SP-49 (cell line): ENCODE results near the gene M6PR.

GRCh38 chr12:8949118-8950243 lies at the start of gene M6PR:
M6PR (minus strand) TSS chr12:8949645.
- PRO-cap = bidirectional peak, plus-strand start at chr12:8949528, minus-strand start at chr12:8949410; bidirectional peak, plus-strand start at chr12:8949697, minus-strand start at chr12:8949715; bidirectional peak, plus-strand start at chr12:8950107, minus-strand start at chr12:8949927

DNA sequence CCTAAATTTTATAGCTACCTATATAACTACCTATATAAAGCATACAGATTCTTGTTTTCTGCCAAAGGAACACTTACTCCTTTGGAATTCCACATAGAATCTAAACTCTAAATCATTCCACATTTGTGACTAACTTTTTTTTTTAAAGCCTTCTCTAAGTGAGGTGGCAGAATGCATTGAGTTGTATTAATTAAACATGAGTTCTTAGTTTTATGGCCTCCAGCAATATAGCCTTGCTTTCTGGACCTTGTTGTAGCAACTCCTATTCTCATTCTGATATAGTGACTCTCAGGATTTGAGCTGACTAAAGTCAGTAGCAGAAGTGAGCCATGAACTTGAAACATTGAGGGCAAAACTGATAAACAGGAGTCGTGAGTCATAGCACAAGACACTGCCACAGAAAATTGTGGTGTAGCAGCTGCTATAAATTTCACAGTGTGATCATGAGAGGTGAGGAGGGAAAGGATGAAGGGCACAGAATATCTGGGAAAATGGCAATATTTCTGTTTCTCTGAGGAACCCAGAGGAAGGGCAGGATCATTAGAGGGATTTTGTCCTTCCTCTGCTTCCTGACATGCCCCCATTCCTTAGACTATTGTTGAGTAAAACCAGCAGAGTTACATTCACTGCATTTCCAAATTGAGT lies 7.3 kb downstream of the KLRG1 start:
- PRO-cap = bidirectional peak, plus-strand start at position 426 of the sequence, minus-strand start at position 227 of the sequence

DNA sequence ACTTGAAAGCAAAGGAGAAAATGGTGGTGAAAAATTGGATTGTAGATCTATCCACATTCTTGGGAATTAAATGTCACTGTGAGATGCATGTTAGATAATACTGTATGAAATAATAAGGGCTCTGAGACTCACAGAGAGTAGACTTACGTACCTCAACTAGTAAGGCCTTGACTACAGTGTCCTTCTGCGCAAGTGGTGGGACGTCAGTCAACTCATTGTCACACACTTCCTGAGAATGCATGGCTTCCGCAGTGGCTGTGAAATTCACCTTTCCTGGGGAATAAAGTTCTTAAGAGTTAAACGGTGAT lies 32.5 kb upstream of the PZP start:
- PRO-cap = no peak

DNA sequence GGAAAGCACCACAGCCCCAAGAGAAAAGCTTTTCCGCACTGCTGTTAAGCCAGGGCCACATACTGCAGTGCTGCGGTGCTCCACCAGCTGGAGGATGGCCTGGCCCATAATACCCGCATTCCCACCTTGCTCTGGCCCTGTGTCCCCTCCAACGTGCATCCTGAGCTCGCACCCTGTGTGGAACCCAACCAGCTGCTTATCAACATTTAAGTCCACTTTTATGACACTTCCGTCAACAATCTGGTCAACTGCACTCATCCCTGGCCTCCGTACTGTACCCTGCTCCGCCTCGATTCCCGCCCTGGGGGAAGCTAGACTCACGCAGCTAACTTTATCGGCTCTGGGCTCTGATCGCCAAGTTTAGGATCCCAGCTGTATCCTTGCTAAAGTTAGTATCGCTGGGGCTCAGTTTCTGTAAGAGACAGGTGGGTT lies 160.4 kb downstream of the KLRB1 start:
- PRO-cap = no peak

DNA sequence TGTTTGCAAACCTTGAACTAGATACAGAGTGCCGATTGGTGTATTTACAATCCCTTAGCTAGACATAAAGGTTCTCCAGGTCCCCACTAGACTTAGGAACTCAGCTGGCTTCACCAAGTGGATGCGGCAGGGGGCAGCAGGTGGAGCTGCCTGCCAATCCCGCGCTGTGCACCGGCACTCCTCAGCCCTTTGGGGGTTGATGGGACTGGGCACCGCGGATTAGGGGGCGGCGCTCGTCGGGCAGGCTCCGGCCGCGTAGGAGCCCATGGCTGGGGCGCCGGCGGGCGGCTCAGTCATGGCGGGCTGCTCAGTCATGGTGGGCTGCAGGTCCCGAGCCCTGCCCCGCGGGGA lies 157.5 kb downstream of the KLRB1 start:
- PRO-cap = no peak

- PRO-cap = no peak
These were observed 26.9 kb downstream of the CLEC2D start for GRCh38 chr12:9696291-9696931.

- PRO-cap = no peak
These were observed 38.6 kb downstream of the CLEC2D start for GRCh38 chr12:9708162-9708468.

GRCh38 chr12:9910752-9911106 lies 21.4 kb downstream of the CLEC2A start:
- PRO-cap = no peak

- PRO-cap = no peak
These were observed 29.7 kb downstream of the CLEC1A start for GRCh38 chr12:10069013-10069479.

DNA sequence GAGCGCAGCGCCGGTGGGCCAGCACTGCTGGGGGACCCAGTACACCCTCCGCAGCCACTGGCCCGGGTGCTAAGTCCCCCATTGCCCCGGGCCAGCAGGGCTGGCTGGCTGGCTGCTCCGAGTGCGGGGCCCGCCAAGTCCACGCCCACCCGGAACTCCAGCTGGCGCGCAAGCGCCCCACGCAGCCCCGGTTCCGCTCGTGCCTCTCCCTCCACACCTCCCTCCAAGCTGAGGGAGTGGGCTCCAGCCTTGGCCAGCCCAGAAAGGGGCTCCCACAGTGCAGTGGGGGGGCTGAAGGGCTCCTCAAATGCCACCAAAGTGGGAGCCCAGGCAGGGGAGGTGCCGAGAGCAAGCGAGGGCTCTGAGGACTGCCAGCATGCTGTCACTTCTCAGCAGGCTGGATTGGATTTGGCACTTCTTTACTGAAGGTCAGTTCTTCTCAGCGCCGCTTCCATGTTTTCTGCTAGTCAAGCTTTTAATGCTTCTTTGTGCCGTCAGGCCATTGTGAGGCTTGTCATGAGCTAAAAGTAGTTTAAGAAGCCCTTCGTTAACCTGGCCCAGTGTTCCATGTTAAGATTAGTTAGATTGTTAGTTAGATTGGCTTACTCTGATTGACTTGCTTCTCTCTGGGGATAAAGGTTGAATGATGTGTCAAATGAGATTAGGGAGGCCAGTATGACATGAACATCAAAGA lies 13.3 kb downstream of the GABARAPL1 start:
- PRO-cap = no peak

DNA sequence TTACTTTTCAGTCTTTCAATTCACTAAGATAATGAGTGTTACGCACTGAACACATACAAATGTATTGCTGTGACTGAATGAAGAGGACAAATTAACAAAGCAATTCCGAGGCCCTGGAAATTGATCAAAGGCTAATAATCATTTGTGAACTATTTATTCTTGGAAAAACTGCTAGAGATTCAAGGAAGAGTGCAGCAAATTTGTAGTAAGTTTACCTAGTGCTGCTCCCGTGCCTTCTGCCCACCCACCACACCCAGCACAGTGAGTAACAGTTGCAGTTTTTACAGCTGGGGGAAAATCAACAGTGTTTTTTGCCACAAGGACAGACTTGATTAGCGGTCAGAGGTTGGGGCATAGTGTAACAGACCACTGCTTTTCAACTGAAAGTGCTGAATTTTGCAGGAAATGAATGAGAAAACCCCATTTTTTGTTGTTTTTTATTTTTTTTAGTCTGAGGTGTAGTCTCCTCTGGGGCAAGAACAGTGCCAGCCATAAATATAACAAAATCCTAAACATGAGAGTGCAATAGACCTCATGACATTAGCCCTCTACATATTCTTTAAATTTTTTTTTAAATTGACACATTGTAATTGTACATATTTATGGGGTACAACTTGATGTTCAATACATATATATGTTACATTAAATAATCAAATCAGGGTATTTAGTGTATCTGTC lies 7.5 kb upstream of the KLRK1 start:
- PRO-cap = no peak

DNA sequence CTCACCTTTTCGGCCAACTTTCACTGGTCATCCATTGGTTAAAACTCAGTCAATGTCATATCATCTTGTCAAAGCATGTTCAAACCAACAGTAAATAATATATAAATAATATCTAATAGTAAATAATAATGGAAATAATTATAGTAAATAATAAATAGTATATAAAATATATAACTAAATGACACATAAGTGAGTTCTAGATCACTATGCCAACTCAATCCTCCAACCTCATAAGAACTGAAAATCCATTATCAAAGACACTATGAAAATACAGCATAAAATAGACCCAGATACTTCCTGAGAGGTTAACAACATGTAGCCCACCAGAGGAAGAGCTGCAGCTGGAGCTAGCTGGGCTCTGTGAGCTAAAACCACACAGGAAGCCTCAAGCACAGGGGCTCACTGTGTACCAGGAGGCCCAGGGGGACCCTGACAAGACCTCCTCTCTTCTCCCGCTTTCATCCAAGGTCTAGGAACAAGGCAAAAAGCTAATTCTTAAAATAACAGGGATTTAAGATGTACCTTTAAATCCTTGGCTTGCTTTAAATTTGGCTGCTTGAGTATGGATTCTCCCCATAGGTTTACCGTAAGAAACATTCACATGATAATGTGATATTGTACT lies 53.5 kb downstream of the EIF2S3B start:
- PRO-cap = no peak

DNA sequence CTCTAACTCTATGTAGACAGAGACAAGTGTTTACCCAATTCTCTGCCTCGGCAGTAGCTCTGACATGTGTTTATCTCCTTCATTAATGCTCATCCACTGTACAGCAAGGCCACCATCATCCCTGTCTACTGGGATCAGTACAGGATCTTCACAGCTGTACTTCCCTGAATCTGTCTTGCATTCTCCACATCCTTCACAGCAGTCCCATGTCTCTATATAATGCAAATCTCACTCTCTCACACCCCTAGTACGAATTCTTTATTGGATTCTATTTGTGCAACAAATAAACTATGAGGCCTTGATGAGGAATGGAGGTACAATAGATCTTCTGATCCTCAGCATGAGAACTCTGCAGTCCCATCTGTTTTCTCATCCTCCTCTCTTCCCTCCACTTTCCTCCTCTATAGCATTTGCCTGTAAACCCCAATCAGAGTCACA lies 344 bp downstream of the PRH1 start:
- PRO-cap = no peak

GRCh38 chr12:11015884-11016474 lies 6.4 kb downstream of the TAS2R19 start:
- PRO-cap = no peak

DNA sequence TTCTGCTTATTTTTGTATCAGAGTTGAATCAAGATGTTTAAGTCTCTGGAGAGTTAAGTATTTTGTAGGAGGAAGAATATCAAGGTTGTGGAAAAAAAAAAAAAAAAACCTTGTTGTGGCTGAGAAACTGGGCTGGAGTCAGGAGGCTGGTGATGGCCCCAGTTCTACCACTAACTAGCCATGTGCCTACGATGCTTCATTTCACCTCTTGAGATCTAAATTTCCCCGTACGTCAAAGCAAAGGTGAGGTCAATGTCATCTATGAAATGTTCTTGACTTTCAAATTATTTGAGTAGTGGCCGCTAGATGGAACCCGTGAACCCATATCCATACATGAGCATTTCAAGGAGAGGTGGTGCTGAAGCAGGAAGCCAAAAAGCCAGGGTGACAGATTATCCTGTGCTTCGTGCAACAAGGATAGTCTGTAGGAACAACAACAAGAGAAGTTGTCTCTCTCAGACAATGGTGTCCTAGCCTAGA lies 95.6 kb upstream of the ETV6 start:
- PRO-cap = no peak

GRCh38 chr12:11672442-11673287 lies 23.2 kb downstream of the ETV6 start:
- PRO-cap = no peak

DNA sequence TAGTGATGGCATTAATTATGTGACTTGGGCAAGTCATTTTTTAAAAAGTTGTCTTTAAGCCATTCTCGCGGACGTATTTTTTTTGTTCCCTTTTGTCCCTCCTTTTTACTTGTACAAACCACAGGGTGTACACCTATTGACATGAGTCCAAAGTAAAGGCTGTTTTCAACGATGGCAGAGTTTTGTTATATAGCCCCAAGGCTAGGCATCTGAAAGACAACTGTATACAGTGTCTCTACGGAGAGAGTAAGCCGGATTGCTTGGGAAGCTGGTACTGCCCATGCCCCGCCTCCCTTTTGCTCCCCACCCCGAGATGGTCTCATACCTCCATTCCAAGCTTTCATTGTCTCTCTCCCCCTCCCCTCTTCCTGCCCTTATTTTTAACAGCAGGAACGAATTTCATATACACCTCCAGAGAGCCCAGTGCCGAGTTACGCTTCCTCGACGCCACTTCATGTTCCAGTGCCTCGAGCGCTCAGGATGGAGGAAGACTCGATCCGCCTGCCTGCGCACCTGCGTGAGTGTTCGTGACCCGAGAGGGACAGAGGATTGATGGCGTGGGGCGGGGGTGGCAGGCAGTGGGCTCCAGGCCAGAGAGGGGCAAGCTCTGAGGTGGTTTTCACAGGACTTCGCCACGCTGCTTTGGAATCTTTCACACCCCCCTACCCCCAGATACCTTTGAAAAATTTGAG lies 102.7 kb downstream of the ETV6 start:
- PRO-cap = no peak

DNA sequence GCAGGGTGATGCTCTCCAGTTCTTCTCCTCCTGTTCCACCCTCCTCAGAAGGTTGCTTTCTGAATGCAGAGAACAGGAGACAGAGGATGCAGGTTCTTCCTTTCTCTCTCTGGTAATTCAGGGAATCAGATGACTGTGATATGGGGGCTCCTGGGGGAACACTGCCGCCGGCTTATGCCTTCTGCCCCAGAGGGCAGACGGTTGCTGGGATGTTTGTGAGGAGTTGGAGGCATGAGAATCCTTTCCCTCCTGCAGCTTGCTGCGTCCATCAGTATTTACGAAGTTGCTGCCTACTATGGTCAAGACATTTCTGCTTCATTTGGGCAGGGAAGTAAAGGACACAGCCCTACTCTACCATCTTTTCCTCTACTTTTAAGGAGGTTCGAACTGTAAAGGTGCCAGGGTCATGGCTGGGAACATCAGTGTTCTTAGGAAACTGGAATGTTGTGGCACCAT lies 104.1 kb downstream of the ETV6 start:
- PRO-cap = no peak

DNA sequence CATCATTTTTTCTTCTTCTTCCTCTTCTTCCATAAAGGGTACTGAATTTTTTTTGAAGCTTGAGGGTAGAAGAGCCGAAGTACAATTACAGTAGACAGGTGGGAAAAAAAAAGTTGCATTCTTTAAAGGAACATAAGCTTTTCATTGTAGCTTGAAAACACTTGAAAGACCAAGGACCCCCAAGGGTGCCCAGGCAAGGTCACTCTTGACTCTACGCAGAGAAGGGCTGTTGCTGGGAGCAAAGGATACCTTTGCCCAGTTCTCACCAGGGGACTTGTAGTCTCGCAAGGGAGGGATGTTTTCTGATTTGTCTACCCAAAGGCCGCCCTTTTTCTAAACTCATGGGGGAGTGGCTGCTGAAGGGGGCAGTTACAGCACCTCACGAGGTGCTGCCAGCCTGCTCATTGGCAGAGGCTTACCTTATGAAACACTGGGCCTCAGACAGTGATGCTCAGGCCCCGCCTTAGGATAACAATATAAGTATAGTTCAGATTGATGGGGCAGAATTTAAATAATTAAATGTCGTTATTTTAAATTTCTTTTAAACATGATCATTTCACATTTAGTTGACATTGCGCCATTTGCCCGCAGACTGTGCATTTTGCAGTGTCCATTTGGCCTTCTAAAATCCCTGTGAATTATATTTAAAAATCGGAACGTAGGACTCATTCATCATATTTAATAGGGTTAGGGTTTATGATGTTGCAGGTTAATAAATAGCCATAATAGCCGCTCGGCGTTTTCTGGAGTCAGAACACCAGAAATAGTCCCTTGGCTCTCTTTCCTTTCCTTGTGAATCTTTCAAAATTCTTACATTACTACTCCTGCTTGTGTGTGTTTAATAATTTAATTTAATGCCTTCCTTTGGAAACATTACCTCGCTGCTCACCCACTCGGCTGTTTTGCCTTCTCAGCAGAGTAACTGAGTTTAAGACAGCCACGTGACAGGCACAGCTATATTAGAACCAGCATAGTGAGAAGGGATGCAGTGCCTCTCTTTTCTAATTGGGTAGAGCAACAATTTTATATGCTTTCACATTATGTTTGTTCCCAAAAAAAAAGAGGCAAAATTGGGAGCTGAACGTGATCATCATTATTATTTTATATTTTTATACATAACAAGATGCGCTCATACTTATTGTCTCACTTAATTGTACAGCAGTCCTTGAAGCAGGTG lies 107.3 kb downstream of the ETV6 start:
- PRO-cap = unidirectional peak, minus-strand start at position 304 of the sequence

GRCh38 chr12:11797902-11798605 lies 148.6 kb downstream of the ETV6 start:
- PRO-cap = no peak